SK-N-MC (cell line): ENCODE data around the genes FBXL15, TRIM8 and CYP17A1.

GRCh38 chr10:101042513-101043354 lies 11.7 kb downstream of the SFXN3 start:
- RRBS = no CpG with 5 or more reads among the region's 40 CpGs

GRCh38 chr10:101063266-101064117 lies 1.7 kb downstream of the KAZALD1 start:
- RRBS = no CpG with 5 or more reads among the region's 20 CpGs

- RRBS = 8% methylated on average over 2 of the region's 11 CpGs
These were observed 33.6 kb downstream of the KAZALD1 start for GRCh38 chr10:101095271-101095914.

- RRBS = no CpG with 5 or more reads among the region's 17 CpGs
These were observed 61.0 kb upstream of the BTRC start for GRCh38 chr10:101292856-101293445.

GRCh38 chr10:101658731-101659359 lies 36.1 kb downstream of the FBXW4 start:
- RRBS = no CpG with 5 or more reads among the region's 7 CpGs

- RRBS = no CpG with 5 or more reads among the region's 36 CpGs
These were observed 11.2 kb upstream of the OGA start for GRCh38 chr10:101829301-101830026.

GRCh38 chr10:101967999-101968662 lies 87.8 kb downstream of the ARMH3 start:
- RRBS = no CpG with 5 or more reads among the region's 3 CpGs

GRCh38 chr10:102108016-102108540 lies 12.1 kb downstream of the LDB1 start:
- RRBS = no CpG with 5 or more reads among the region's 19 CpGs

DNA sequence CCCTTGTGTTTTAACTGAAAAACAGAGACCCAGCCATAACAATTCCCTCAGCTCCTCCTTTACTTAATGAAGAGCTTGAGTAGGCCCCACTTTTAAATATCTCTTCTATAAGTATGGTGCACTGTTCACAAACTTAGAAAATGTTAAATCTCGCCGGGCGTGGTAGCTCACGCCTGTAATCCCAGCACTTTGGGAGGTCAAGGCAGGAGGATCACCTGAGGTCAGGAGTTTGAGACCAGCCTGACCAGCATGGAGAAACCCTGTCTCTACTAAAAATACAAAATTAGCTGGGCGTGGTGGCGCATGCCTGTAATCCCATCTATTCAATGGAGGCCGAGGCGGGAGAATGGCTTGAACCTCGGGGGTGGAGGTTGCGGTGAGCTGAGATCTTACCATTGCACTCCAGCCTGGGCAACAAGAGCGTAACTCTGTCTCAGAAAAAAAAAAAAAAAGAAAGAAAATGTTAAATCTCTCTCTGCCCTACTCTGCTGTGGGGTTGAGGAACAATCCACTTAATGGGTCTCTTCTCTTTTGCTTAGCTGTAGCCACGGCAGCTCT lies 66.6 kb downstream of the GBF1 start:
- RRBS = no CpG with 5 or more reads among the region's 12 CpGs

DNA sequence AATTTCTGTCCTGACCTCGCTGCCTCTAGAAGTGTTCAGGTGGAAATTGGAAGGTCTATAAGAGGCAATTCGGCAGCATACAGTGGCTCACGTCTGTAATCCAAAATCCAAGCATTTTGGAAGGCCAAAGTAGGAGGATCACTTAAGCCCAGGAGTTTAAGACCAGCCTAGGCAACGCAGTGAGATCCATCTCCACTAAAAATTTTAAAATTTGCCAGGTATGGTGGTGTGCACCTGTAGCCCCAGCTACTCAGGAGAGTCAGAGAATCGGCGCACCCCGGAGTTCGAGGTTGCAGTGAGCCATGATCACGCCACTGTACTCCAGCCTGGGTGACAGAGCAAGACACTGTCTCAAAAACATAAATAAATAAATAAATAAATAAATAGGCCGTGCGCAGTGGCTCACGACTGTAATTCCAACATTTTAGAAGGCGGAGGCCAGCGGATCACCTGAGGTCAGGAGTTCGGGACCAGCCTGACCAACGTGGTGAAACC lies 2.3 kb upstream of the NFKB2 start:
- RRBS = no CpG with 5 or more reads among the region's 16 CpGs

- RRBS = under 1% methylated on average over 7 of the region's 54 CpGs
These were observed at the start of gene FBXL15 for GRCh38 chr10:102420487-102421312. Gene FBXL15, plus strand, starts transcription at chr10:102420836.

GRCh38 chr10:102599113-102600343 lies 44.8 kb upstream of the TRIM8 start:
- RRBS = 94% methylated on average over 6 of the region's 24 CpGs

GRCh38 chr10:102620594-102621184 lies 23.6 kb upstream of the TRIM8 start:
- RRBS = no CpG with 5 or more reads among the region's 10 CpGs

- RRBS = 2% methylated on average over 26 of the region's 87 CpGs
These were observed 1.4 kb upstream of the TRIM8 start for GRCh38 chr10:102642634-102643568.

DNA sequence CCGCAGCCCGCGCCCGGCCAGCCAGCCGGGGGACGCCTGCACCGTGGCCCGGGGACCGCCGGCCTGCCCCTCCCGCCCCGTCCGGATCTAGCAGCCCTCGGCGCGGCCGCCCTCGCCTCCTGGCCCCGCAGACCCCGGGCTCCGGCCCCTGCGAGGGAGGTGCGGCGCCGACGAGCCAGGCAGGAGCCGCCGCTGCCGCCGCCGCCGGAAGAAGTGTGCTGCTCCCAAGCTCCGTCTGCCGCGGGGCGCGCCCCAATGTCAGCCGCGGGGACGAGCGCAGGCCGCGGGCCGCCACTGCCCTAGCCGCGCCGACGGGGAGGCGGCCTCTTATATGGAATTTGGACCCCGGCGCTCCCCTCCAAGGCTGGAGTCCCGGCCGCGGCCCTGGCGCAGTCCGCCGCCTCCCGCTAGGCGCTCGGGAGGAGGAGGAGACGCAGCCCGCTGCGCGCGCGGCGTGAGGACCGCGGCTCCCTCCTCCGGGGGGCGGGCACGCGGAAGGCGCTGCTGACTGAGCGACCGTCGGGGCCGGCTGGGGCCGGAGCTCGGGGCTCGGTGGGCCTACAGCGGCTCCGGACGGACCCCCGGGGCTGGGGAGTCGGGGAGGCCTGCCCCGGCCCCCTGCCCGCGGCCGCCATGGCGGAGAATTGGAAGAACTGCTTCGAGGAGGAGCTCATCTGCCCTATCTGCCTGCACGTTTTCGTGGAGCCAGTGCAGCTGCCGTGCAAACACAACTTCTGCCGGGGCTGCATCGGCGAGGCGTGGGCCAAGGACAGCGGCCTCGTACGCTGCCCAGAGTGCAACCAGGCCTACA lies at the start of gene TRIM8:
TRIM8 (plus strand) TSS at position 495 of the 811 bp plus-strand sequence.
- RRBS = 2% methylated on average over 44 of the region's 102 CpGs

DNA sequence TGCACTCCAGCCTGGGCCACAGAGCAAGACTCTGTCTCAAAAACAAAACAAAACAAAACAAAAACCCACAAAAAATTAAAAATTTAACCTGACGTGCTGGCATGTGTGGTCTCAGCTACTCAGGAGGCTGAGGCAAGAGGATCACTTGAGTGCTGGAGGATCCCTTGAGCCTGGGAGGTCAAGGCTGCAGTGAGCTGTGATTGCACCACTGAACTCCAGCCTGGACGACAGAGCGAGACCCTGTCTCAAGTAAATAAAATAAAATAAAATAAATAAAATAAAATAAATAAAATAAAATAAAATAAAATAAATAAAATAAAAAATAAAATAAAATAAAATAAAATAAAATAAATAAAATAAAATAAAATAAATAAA lies 18.8 kb downstream of the TRIM8 start:
- RRBS = no CpG with 5 or more reads among the region's 3 CpGs

DNA sequence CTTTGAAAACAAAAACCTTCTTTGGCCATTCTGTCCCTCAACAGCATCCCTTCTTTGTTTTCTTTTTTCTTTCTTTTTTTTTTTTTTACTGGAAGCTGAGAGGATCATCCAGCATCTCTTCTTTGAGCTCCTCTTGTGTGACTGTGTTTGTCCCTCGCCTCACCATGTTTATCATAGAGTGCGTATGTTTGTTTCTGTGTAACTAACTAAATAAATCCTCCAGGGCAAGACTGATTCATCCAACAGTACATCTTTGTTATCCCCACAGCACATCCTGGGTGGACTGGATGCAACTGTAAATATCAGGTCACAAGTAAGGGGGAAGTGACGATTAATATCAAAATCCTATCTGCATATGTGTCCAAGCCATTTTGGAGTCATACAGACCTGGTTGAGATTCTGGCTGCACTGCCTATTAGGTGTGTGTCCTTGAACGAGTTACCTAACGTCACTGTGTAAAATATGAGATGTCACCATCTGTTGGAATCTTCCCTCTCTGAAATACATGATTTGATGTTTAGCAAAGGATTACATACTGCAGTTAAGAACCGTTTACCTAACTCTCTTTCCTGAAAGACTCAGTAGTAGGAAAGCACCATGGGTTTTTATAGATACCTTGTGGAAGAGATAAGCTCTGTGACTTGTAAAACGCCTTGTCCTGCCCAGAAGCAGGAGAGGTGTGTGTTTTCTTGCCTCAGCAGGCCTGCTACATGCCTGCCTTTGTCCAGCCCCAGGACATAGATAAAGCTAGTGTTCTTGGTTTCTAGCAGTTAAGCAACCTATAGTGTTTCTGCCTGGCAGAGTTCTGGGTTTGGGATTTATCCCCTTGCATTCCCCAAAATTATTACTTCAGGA lies 25.8 kb downstream of the WBP1L start:
- RRBS = no CpG with 5 or more reads among the region's 7 CpGs

DNA sequence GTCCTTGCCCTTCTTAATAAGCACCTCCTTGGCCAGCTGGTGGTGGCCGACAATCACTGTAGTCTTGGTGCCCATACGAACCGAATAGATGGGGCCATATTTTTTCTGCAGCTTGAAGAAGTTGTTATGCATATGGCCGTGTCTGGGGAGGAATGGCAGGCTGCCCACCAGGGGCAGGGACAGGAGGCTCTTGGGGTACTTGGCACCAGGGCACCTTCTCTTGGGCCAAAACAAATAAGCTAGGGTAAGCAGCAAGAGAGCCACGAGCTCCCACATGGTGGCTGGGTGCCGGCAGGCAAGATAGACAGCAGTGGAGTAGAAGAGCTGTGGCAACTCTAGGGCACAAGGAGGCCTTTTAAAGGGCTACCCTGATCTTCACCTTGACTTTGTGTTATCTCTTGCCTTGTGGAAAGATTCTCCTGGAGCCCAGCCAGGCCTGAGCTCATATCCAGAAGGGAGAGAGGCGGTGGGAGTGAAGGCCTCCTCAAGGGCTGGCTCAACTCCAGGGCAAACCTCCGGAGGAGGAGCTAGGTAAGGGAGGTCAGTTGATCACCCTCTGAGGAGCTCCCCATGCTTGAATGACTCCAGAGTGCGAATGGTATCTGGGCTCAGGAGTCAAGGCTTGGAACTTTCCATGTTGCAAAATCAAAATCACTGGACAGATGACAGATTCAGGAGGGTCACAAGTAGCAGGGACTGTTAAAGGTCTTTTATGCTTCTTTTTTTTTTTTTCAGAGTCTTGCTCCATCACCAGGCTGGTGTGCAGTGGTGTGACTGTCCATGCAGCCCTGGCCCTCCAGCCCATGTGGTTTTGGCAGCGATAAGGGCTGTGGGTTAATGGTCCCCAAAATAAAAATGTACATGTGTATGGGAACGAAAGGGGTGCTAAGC lies at the start of gene CYP17A1:
CYP17A1 (minus strand) TSS at position 328 of the 891 bp plus-strand sequence.
- RRBS = no CpG with 5 or more reads among the region's 11 CpGs

DNA sequence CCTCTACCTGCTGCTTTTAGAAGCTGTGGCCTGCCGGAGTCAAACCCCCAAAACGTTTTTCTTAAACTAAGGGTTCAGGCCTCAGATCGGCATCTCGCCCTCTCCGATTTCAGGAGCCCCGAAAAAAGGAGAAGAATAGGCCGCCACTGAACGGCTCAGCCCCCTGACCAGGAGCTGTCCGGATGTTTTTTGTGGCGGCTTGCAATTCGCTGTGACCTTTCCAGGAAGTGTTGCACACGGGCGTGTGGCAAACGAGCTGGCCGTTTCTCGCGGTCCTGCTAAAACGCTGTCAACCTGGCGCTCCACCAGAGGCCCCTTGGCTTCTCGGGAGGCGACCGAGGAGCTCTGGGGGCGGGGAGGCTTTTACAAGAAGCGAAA lies 684 bp downstream of the NT5C2 start:
- RRBS = no CpG with 5 or more reads among the region's 24 CpGs

DNA sequence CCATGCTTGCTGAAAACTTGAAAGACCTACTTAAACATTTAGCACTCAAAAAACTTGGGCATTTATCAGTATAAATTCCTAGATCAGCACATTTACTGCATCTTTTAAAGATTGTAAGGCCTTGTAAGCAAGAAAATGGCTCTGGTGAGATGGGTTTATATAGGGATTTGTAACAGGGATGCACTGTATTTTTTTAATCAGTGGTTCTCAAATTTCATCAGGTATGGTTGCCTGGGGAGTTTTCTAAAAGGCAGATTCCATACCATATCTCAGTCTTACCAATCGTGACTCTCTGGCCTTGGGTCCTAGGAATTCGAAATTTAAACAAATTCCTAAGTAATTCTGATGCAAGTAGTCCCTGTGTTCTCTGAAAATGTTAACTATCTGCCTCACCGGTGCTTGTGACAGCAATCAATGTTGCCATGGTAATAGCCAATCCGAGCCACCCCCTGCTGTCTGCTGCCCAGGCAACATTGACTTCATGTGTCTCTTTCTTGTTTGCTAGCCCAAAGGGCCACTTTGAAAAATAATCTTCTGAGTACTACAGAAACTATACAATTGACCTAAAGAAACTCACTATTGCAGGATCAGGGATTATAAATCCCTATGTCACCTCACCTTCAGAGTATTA lies 11.7 kb upstream of the NT5C2 start:
- RRBS = no CpG with 5 or more reads among the region's 4 CpGs